ENCODE measurements around a stretch of chr17.

- PRO-cap: no peak
- RAMPAGE, long total RNA, 2 experiments: no peak in any of the 2 experiments
Observed at GRCh38 chr17:82822098-82822685, 17.6 kb downstream of the ZNF750 start.

GRCh38 chr17:82859337-82859880 is 19.6 kb upstream of the ZNF750 start:
- PRO-cap: no peak
- RAMPAGE, long total RNA, 2 experiments: start-site peak on the plus strand in 1 of 2 experiments, at chr17:82859587-82859865 at its widest, 15 reads per replicate

- PRO-cap: no peak
- RAMPAGE, long total RNA, 2 experiments: no peak in any of the 2 experiments
Observed at GRCh38 chr17:82884266-82885160, 44.7 kb upstream of the ZNF750 start.

DNA sequence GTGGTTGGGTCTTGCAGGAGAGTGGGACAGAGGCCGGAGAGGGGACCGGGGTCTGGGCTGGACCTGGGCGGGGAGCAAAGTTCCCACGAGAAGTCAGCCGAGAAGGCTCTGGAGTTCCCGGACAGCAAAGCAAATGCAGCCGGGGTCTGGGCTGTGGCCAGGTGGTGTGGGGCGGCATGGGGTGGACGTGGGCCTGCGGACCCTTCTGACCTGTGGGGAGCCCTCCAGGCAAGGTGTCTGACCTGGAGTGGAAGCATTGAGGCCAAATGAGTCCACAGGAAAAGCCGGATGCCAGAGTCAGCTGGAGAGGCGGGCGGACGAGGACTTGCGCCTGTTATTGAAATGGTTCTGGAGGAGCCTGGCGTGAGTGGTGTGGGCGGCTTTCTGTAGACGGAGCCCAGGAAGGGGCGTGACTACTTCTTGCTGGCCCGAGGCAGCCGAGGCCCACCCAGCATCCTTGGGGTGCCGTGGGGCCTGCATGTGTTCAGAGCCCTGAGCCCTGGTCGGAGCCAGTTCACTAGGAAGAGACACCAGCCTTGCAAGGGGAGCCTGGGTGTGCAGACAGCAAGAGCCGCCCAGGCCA is 50.5 kb upstream of the ZNF750 start:
- PRO-cap: no peak
- RAMPAGE, long total RNA, 2 experiments: no peak in any of the 2 experiments

- PRO-cap: no peak
- RAMPAGE, long total RNA, 2 experiments: no peak in any of the 2 experiments
Observed at GRCh38 chr17:82946828-82947308, 104.7 kb downstream of the B3GNTL1 start.

DNA sequence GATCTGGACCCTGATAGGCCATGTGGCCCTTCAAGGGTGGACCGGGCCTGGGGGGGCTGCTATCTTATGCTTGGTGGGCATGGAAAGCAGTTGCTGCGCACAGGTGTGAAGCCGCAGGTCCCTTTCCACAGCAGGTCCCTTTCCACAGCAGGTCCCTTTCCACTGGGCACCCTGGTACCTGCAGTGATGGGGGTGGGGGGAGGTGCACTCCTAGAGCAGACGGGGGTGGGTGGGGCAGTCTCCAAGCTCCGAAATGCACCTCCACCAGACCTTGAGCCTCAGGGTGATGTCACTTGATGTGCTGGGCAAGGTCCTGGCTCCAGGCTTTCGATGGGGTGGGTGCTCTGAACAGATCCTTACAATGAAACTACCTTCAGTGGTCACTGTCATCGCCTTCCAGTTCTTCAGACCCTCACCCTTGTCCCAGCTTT is 1.6 kb upstream of the METRNL start:
- PRO-cap: unidirectional peak, plus-strand start at position 281 of the sequence; unidirectional peak, plus-strand start at position 292 of the sequence
- RAMPAGE, long total RNA, 2 experiments: no peak in any of the 2 experiments

- PRO-cap: no peak
- RAMPAGE, long total RNA, 2 experiments: start-site peak on the plus strand in 1 of 2 experiments, at chr17:83079886-83079917 at its widest, 23 reads per replicate
Observed at GRCh38 chr17:83079794-83080303, 440 bp downstream of the METRNL start.

GRCh38 chr17:83080304-83080469 is 778 bp downstream of the METRNL start:
- PRO-cap: bidirectional peak, plus-strand start at chr17:83080368, minus-strand start at chr17:83080365
- RAMPAGE, long total RNA, 2 experiments: no peak in any of the 2 experiments

DNA sequence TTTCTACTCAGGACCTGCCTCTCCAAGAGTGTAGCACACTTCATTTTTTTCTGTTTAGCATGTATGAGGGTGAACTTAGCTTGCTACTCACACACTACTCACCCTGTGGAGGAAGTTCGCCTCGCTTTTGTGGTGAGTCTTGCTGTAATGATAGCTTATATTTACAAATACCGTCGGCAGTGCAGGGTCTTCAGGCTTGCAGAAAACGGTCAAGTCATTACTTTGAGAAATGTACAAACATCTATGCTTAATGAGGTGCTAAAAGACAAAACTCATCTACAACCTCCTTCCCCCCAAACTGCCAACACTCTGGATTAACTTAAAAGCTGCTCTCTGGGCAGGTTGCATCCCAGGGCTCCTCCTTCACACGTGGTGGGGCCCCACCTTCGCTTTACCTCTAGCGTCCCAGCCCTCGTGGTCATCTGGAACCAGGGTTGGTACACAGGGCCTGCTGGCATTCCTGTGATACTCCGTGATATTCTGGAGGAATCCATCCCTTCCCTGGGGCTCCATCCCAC is 4.7 kb downstream of the METRNL start:
- PRO-cap: no peak
- RAMPAGE, long total RNA, 2 experiments: no peak in any of the 2 experiments

GRCh38 chr17:83084543-83085508 is 5.4 kb downstream of the METRNL start:
- PRO-cap: no peak
- RAMPAGE, long total RNA, 2 experiments: start-site peak on the plus strand in 1 of 2 experiments, at chr17:83085157-83085226 at its widest, 40 reads per replicate

- PRO-cap: no peak
- RAMPAGE, long total RNA, 2 experiments: no peak in any of the 2 experiments
Observed at GRCh38 chr17:83092947-83093460, 13.6 kb downstream of the METRNL start.

GRCh38 chr17:83096749-83097666 is 17.6 kb downstream of the METRNL start:
- PRO-cap: unidirectional peak, plus-strand start at chr17:83097140
- RAMPAGE, long total RNA, 2 experiments: no peak in any of the 2 experiments

DNA sequence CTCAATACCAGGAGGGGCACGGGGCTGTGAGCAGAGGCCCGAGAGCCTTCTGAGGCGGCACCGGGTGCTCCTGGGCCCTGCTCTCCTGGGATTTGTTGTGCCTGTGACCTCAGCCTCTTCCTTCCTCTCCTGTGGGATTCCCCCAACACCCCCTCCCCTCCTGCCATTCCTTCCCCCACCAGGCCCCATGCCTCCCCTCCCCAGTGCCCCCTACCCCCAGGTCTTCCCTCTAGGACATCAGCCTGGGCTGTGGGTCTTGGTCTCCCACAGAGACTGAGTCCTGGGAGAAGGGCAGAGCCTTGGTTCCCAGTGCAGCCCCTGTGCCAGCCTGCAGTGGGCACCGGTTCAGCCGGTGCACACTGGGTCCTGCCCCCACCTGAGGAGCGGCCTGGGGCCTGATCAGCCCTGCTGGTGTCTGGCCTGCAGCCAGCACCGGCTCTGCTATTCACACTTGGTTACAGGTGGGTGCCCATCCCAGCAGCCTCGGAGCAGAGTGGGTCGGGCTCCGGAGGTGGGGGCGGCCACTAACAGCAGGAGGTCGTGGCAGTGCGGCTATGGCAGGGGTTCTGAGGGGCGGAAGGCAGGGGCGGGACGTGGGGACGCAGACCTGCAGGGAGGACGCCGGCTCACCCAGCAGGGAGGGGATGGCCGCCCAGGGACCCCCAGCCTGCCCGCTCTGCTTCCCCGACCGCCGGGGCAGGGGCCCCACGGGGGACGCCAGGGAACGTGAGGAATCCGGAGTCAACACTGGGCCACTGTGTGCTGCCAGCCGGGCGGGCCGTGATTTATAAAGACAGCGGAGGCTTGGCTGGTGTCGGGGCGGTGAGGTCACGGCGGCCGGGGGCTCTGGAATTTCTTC is 20.1 kb downstream of the METRNL start:
- PRO-cap: no peak
- RAMPAGE, long total RNA, 2 experiments: no peak in any of the 2 experiments

GRCh38 chr17:83100945-83101592 is 21.7 kb downstream of the METRNL start:
- PRO-cap: no peak
- RAMPAGE, long total RNA, 2 experiments: no peak in any of the 2 experiments

DNA sequence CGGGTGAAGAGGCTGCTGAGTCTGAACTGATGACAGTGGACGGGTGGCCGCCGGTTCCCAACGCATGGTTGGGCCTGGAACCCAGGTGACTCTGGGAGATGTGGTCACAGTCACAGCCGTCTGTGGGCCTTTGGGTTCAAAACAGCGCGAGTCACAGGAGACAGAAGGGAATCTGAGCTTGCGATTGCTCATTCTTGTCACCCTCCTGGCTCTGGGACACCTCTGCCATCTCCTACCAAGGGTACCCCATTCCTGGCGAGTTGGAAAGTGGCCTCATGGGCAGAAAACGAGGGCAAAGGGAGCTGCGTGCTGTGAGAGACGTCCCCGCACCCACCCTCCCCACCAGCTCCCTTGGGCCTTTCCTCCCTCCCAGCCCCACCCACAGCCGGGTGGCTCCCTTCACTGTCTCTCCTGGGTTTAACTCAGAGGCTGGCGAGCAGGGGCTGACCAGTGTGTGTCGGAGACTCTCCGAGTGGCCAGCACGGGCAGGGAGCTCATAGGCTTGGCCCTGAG is 26.0 kb downstream of the METRNL start:
- PRO-cap: no peak
- RAMPAGE, long total RNA, 2 experiments: no peak in any of the 2 experiments

DNA sequence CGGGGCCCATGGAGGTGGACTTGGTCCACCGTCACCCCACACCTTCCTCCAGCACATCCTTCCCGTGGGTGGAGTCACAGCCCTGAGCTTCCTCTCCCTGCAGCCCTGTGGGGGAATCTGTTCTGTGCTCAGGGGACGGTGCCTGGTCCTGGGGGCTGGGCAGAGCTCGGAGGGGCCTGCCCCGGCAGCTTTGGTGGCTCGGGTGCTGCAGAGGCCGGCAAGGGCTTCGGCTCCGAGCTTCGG is 36.4 kb downstream of the METRNL start:
- PRO-cap: no peak
- RAMPAGE, long total RNA, 2 experiments: no peak in any of the 2 experiments

GRCh38 chr17:83124534-83125227 is 45.3 kb downstream of the METRNL start:
- PRO-cap: no peak
- RAMPAGE, long total RNA, 2 experiments: no peak in any of the 2 experiments

DNA sequence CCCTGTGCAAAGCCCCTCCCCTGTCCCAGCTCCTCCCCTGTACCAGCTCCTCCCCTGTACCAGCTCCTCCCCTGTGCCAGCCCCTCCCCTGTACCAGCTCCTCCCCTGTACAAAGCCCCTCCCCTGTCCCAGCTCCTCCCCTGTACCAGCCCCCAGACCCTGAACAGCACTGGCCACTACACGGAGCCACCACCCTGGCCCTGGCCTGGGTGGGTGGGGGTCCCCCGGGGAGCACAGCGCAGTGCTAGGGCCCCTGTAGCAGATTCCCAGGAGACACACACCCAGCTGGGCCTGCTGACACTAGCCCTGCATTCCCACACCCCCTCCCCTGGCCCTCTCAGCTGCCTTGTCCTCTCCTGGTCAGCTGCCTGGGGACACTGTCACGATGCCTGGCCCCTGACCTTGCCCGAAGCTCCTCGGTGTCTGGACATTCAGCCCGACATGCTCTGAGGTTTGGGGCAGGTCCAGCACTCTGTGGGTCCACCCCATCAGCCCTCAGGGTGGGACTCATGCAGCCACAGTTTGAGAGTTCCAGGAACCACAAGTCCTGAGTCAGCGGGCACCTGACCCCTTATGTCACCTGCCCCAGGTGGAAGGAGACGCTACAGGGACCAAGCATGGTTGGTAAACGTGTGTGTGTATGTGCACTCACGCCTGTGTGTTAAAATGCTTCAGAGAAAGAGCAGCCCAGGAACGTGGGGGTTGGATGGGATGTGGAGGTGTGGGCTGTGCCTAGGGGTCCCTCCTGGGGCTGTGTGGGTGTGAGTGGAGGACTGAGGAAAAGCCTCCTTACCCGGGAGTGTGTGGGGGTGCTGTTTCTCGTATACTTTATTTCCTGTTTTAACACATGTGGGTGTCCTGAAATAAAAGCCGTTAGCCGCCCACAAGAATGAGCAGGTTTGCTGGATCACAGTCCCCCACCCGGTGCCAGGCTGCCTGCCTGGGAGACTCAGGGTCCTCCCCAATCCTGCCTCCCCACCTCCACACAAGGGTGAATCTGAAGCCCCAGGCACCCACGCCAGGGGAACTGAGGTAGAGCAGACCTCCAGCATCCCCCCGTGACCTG is 114.3 kb downstream of the METRNL start:
- PRO-cap: unidirectional peak, plus-strand start at position 143 of the sequence
- RAMPAGE, long total RNA, 2 experiments: no peak in any of the 2 experiments